WTC11 (cell line): ENCODE measurements around a stretch of chr14.

GRCh38 chr14:91059300-91059917 lies 1.0 kb downstream of the RPS6KA5 start:
- PRO-cap = no peak

DNA sequence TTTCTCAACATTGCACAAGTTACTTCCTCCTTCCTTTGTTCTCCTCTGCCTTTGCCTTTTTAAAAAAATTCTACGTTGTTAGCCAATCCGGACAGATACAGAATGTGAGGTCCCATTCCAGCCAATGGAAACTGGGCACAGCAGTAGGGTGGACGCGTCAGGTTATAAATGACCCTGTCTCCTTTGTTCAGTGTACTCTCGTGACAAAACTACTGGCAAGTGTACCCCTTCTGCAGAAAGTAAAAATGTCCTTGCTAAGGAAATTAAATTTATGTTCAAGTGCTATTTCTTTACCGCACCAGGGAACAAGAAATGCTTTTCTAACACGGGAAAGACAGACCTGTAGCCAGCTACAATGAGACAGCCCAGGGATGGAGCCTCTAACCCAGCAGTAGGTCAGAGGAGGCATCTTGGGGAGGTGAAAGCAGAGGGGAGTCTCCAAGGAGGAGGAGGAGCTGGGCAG lies 26.2 kb upstream of the DGLUCY start:
- PRO-cap = no peak

- PRO-cap = no peak
Observed at GRCh38 chr14:91107686-91108248, 6.1 kb upstream of the DGLUCY start.

- PRO-cap = bidirectional peak, plus-strand start at chr14:91114063, minus-strand start at chr14:91113870
Observed at GRCh38 chr14:91113404-91113925, 408 bp upstream of the DGLUCY start.

DNA sequence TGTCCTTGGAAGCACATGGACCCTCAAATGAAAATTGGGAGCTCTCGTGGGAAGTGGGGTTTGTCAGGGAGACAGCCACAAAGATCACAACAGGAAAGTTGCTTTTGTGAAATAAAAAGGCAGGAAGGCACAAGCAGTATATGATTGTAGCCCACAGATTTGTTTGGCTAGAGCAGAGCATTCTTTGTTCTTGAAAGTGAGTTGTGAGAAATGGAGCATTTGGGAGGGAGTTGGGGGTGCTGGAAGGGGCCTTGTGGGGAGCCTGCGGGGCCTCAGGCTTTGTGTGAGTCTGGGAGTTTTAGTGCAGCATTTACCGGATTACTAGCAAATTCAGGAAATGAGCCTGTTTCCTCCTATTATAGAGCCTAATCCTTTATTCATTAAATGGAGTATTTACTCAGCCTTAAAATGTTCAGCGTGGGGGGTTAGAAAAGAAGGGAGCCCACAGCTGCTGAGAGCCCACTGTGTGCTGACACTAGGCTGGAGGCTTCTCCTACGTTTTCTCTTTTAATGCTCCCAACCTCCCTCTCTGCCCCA lies 30.9 kb downstream of the DGLUCY start:
- PRO-cap = no peak

- PRO-cap = no peak
Observed at GRCh38 chr14:91170264-91171171, 56.6 kb downstream of the DGLUCY start.

- PRO-cap = no peak
Observed at GRCh38 chr14:91220545-91221498, 23.7 kb downstream of the GPR68 start.

- PRO-cap = no peak
Observed at GRCh38 chr14:91222019-91222540, 22.4 kb downstream of the GPR68 start.

DNA sequence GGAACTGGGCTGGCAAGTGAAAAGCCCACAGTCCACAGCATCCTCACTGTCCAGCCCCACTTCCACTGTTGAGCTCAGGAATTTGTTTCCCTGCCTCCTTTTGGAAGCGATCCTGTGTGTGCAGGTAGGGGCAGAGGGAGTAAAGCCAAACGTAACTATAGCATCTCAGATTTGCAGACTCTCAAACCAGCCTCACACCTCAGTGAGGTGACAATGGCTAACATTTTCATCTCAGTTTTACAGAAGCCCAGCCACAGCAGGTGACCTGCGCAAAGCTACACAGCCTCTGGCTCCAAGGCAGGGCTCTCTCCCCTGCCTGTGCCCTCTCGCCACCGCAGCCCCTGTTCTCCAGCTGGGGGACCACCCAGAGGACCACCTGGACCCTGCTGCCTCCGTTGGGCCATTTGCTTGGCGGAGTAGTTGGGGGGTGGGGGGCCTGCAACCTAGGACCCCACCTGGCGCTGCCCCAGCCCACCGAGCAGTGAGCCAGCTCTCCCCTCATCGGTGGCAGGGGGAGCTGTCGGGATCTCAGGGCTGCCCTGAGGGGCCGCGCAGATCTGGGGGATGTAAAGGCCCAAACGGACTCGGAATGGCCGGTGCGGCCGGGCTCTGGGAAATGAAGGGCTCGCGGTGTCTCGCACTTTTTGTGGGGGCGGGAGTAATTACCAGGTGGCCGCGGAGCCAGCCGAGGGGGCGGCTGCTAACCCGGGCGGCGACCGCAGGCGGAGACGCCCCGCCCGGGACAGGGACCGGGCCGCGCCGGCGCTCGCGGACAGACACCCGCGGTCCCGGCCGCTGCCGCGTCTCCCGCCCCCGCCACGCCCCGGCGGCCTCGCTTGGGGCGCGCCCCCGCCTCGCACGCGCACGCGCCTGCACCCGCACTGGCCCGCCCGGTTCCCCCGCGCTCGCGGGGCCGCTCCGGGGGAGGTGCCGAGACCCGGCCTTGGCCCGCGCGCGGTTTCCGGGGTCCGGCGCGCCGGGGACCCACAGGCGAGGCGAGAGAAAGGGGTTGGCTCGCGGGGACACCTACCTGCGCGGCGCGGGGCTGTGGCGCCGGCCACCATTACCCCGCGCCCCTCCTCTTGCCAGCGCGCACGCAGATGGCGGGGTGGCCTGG lies 8.5 kb upstream of the GPR68 start:
- PRO-cap = bidirectional peak, plus-strand start at position 552 of the sequence, minus-strand start at position 483 of the sequence; bidirectional peak, plus-strand start at position 893 of the sequence, minus-strand start at position 744 of the sequence

DNA sequence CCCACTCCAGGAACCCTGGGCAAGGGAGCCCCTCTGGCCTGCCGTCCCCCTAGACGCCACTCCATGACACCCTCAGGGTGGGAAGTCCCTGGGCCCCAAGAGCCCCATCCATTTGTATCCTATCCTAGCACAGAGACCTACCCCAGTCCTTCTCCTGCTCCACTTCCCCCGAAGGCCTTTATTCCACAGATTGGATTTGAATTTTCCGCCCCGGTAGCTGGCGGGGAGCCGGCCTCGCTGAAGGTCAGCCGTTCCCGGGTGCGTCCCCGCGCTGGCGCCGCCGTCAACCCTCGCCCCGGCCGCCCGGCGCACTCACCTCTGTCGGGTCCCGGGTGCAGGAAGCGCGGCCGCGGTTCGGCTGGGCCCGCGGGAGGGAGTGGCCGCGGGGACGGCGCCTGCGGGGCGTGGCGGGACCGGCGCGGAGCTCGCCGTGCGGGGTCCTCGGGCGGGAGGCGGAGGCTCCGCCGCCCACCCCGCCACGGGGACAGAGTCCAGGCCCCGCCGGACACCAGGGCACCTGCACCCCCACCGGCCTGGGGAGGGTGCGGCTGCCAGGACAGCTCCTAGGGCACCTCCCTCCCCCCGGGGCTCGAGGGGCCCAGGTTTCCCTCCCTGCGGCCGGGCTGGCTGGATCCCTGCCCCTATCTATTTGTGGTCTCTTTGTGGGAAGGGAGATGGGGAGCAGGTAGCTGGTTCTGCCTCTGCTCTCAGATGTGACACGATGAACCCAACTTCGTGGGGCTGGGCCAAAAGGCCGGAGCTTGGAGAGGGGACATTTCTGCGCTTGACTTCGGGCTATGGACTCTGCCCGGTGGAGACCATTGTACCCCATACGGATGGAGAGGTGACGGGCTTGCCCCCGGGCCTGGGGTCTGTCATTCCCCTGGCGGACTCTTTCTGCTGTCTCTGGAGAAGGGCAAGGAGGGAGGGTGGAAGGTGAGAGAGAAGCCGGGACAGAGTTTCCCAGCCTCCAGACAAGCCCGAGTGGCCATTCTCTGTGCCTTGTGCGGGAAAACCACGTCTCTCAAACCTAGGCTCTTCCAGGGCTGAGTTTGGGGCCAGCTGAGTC lies 20.0 kb upstream of the GPR68 start:
- PRO-cap = no peak

GRCh38 chr14:91327102-91327596 lies 82.6 kb upstream of the GPR68 start:
- PRO-cap = no peak

DNA sequence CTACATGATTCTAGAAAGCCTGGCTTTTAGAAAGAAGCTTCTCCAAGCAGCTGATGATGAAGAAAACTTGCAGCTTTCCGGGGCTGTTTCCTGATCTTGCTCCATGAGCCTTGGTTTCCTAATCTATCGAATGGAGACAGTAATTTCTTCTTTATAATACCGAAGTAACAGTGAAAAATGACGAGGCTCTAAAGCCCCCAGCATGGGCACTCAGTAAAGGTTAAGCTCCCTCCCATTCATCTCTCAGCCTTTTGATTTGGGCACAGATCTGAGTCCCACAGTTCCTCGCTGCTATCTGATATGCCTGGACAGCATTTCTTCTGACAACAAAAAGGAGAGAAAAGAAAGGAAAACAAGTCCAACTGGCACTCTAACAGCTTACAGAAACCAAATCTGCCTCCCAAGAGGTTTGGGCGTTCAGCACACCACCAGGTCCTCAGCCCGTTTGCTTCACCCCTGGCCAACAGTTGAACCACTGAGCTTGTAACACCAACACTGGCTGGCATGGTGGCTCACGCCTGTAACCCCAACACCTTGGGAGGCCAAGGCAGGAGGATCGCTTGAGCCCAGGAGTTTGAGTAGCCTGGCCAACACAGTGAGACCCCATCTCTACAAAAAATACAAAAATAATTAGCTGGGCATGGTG lies 19.6 kb downstream of the CCDC88C start:
- PRO-cap = no peak

DNA sequence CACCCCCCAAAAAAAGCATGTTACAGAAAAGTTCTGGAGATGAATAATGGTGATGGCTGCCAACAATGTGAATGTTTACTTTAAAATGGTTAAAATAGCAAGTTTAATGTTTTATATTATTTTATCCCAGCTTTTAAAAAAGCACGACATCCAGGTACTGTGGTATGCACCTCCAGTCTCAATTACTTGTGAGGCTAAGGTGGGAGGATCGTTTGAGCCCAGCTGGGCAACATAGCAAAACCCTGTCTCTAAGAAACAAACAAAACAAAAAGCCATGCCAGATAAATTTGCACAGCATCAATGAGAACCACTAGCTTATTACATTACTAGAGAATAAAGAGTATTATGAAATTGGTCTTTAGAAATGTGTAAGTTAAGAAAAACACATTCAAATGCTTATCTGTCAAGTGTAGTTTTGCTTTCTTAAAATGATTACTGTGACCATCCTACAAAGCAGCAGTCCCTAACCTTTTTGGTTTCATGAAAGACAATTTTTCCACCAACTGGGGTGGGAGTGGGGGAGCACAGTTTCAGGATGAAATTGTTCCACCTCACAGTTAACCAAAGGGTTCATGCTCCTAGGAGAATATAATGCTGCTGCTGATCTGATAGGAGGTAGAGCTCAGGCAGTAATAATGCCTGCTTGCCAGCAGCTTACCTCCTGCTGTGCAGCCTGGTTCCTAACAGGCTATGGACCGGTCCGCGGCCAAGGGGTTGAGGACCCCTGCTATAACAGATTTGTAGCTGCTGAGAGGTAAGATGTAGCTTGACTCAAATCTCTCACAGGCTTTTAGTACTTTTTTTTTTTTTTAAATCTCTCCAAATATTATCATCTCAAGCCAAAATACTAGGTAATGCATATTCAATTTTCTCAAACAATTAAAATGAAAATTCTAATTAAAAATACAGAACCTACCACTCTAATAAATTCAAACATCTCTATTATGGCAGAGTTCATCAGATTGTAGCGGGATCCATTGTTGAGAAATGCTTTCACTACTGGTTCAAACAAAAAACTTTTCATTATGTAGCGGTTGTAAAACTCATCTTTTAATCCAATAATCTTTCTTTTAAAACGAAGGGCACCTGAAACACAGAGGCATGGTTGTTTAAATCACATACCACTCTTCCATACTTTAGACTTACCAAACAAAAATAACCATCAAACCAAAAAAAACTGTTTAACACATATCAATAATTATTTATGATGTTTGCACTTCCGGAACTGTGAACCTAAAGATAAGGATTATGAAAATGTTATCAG lies 45.3 kb downstream of the PPP4R3A start:
- PRO-cap = no peak

- PRO-cap = bidirectional peak, plus-strand start at chr14:91509500, minus-strand start at chr14:91509290
Observed at GRCh38 chr14:91509484-91509784, 676 bp downstream of the PPP4R3A start.

- PRO-cap = no peak
Observed at GRCh38 chr14:91785077-91785461, 53.2 kb upstream of the CATSPERB start.

GRCh38 chr14:91831401-91831827 lies 35.9 kb downstream of the TC2N start:
- PRO-cap = no peak

DNA sequence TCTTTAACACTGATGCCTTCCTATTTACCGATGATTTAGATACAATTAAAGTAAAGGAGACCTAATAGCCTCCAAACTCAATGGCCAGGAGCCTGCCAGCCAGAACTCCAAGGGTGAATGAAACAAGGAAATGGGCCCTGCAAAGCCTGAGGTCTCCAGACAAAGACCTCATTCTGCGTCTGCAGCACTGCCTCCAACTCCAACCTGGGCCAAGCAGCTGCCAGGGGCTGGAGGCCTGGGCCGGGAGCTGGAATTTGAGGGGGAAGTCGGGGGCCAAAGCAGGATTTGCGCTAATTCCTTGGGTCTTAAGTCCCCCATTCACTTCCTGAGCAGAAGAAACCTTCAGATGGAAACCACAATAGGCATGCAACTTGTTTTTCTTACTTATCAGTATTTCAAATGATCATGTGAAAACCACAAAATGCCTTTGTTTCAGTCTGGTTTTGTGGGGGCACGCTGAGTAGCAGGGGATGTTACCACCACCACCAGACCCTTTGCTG lies 22.9 kb upstream of the TC2N start:
- PRO-cap = no peak

GRCh38 chr14:91906426-91906994 lies 39.2 kb upstream of the TC2N start:
- PRO-cap = no peak

DNA sequence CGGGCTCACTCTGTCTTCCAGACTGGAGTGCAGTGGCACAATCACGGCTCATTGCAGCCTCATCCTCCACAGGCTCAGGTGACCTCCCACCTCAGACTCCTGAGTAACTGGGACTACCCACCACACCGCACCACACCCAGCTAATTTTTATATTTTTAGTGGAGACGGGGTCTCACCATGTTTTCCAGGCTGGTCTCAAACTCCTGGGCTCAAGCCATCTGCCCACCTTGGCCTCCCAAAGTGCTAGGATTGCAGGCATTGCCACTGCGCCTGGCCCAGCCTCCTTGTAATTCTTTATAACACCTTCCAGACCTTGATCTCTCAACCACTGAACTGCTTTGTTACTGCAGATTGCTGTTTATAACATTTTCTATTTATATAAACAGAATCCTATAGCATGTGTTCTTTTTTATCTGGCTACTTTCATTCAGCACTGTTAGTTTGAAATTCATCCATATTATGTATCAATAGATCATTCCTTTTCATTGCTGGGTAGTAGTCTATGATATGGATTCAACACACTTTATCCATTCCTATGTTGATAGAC lies 7.5 kb upstream of the ATXN3 start:
- PRO-cap = no peak

- PRO-cap = no peak
Observed at GRCh38 chr14:92514105-92514885, 714 bp downstream of the RIN3 start.